ENCODE measurements around the gene GTF3C1.

DNA sequence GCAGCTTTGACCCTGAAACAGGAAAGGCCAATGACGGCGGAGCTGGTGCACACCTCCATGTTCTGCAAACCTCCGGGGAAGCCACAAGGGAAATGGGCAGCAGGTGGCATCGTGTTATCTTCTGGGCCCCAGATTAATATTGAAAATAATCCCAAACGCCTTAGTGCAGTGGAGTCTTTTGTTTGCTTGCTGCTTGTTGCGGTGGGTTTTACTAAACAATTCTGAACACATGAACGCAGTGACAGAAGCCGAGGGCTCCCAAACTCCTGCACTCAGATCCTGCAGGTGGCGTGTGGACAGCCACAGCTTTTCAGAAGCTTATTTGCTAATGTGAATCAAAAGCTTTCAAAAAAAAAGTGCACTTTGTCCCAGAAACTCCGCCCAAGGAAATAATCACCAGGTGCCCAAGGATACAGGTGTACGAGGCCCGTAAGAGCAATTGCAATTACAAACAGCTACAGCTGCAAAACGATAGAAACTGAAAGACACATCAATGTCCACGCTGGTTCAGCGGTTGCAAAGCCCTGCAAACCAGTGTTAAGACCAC, 22.6 kb downstream of the KDM8 start:
- RRBS: no CpG with 5 or more reads among the region's 15 CpGs

DNA sequence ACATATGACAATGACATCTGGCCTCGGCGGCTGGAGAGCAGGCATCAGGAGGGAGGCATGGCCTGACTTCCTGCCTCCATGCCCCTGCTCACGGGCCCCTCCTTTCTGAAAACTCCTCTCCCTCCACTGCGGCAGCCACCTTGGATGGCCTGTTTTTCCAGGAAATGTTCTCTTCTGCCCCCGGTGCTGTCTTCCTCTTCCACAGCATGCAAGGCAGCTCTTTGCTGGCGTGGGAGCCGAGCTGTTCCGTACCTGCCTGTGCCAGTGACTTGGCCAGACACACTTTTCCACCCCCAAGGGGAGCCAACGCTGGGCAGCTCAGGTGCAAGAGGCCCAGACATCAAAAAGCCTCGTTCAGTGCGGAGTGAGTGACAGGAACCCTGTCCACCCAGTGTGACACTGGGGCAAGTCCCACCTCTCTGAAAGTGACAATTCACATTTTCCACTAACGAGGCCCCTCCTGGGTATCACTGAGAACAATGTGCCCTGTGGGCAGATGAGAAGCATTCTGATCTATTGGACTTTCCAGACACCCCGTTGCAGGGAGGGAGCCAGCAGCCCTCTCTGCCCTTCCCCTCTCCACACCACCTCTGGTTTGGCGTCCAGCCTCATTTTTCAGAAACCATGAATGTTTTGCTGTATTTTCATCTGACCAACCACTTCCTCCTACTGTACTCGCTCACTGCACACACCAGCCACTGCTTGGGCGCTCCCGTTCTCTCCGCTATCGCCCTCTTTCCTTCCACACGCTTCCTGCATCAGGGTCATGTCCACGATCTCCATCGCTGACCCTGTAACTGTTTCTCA, 31.1 kb downstream of the NSMCE1 start:
- RRBS: no CpG with 5 or more reads among the region's 22 CpGs

DNA sequence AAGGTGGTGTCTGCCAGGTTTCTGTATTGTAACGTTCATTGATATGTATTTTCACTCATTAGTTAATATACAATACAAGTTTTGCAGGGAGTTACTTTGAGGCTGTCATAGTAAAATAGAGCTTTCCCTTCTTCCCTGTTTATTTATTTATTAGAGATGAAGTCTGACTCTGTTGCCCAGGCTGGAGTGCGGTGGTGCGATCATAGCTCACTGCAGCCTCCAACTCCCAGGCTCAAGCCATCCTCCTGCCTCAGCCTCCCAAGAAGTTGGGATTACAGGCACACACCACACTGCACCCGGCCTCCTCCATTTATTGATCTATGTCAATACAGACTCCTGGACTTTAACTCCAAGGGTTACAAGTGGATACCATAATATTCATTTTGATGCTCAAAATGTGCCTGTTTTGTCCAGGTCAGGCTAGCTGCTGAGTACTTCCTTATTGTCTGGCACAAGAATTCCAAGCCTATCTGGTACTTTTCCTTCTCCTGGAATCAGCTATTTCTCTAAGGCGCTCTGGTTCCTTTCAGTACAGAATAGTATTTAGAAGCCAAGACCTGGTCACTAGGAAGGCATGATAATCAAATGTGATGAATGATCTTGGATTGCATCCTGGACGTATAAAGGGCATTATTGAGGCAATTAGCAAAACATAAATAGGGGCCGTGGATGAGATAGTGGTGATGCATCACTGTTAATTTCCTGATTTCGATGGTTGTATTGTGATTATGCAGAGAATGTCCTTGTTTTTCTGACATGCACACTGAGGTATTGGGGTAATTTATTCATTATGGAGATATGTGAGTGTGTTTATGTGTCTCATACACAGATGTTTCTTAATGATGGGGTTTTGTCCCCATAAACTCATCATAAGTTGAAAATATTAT, 21.7 kb downstream of the IL4R start:
- RRBS: no CpG with 5 or more reads among the region's 8 CpGs

- RRBS: no CpG with 5 or more reads among the region's 9 CpGs
These were observed 26.2 kb downstream of the IL4R start for GRCh38 chr16:27339898-27340503.

DNA sequence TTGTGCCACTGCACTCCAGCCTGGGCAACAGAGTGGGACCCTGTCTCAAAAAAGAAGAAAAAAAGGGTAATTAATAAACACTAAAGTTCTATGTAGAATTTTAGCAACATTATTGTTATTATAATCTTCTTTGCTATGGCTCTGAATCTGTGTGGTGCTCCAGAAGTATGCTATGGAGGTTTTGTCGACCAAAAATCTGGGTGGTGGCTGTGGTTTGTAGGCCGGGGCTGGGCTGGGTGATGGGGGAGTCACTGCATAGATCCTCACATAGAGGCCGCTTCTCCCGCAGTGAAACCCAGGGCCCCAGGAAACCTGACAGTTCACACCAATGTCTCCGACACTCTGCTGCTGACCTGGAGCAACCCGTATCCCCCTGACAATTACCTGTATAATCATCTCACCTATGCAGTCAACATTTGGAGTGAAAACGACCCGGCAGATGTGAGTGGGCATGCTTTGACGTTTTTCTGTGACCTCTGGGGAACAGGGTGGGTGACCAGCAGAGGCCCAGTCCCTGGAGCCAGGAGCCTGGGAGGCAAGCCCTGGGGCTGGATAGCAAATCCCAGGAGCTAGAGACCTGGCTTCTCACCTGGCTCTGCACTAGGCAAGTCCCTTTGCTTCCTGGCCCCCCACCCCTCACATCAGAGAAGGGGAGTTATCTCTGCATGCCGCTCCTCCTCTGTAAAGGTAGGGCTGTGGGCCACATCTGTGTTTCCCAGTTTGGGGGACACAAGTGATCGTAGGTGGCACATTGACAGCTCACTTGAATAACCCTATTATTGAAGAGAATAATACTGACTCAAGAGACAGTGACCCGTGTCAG, 32.6 kb downstream of the IL4R start:
- RRBS: no CpG with 5 or more reads among the region's 12 CpGs

- RRBS: no CpG with 5 or more reads among the region's 11 CpGs
These were observed 38.5 kb downstream of the IL4R start for GRCh38 chr16:27352273-27352635.

DNA sequence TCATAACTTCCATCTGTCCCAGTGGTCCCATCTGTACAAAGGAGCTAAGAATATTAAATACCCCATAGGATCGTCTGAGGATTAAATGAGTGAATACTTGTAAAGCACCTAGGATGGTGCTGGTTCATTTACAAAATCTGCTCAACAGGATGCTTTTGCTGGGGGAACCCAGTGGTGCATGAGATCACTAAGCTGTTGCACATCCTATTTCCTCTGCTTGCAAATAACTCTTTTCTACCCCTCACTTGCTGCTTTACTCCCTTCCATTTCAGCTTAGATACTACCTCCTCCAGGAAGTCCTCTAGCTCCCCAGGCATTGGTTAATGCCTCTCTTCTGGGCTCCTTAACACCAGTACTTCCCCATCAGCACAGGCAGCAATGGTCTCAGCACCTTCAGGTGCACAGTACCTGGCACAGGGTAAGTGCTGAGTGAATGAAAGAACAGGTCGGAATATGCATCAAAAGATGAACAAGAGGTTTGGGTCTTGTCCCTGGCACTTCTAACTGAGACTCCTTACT, 24.3 kb upstream of the IL21R start:
- RRBS: no CpG with 5 or more reads among the region's 2 CpGs

- RRBS: no CpG with 5 or more reads among the region's 15 CpGs
These were observed 831 bp downstream of the IL21R start for GRCh38 chr16:27402760-27403250.

- RRBS: no CpG with 5 or more reads among the region's 16 CpGs
These were observed 1.5 kb downstream of the IL21R start for GRCh38 chr16:27403251-27404007.

DNA sequence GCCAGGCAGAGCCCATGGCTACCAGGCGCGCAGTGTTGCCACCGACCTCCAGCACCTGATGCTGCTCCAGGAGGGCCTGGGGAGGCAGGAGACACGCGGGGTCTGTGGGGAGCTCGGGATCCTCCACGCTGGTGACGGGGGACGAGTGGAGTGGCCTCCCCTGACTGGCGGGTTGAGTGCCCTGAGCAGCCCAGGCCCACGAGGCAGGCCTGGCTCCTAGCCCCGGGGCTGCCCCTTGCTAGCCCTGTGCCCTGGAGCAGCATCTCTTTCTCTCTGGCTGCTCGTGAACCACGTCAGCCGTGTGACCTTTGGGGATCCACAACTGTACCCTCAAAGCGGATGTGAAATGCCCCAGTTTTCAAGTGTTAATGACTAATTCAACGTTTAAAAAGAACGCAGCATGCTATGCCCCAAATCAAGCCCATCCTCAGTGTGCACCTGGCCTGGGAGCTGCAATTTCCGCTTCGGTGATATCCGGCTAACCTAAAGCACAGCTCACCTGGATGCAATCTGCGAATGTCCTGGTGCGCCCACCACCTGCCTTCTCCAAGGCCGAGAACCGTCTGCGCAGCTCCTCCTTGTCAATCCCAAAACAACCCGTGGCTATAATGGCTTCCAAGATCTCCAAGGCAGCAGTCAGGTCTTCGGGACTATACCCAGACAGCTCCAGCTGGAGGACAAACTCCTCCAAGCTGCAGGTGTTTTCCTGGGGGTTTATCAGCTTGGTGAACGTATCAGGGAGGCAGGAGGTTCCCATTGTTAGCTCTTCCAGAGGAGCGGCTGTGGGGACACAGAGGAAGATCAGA, 63.0 kb downstream of the IL21R start:
- RRBS: no CpG with 5 or more reads among the region's 30 CpGs

GRCh38 chr16:27549261-27550251, at the start of gene GTF3C1:
GTF3C1 (minus strand) TSS chr16:27549913.
- RRBS: 3% methylated on average over 53 of the region's 74 CpGs

GRCh38 chr16:28101207-28102020, 37.9 kb upstream of the GSG1L start:
- RRBS: 99% methylated on average over 2 of the region's 17 CpGs

DNA sequence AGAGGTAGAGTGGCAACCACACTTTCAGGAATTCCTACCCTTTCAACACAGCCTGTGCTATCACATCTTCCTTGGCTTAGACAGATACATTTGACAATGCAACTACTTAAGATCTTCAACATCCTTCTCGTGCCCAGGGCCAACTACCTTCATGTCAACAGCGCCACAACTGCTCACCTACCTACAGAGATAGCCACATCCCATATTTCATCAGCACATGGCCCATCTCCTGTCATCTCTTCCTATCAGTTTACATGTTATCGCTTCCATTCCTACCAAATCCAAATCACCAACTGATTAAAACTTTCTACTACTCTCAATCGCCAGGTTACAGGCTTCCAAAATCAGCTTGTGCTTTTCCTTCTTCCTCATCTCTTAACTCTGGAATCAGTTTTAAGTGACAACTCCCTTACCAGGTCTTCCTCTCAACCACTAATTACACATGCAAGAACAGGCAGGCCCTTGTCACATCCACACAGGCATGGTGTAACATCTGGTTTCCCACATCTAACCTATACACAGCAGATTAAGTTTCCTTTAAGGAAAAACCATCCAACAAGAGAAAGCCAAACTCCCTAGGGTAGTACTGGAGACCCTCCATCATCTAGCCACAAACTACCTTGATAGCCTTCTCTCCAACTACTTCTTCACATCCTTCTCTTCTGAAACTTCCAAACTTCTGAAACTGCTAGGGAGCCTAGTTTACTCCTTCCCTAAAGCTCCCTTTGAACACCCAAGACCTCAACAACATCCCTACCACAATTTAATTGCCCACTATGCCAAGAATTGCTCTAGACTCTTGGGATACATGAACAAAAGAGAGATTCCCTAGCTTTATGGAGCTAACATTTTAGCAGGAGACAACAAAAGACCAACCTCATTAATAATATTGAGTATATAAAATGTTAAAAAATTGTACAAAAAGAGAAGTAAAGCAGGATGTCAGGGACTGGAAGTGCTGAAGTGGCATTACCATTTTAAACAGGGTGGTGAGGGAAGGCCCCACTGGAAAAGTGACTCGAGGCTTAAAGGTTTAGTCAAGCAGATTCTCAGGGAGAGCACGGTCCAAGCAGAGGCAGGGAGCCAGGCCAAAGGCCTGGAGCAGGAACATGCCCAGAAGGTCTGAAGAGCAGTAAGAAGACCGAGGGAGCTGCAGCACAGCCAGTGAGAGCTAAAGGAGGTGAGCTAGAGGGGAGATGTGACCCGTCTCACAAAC, 8.0 kb downstream of the XPO6 start:
- RRBS: no CpG with 5 or more reads among the region's 8 CpGs

GRCh38 chr16:28210620-28211689, 810 bp downstream of the XPO6 start:
- RRBS: 2% methylated on average over 21 of the region's 49 CpGs

- RRBS: 88% methylated on average over 2 of the region's 32 CpGs
These were observed 1.9 kb downstream of the APOBR start for GRCh38 chr16:28495982-28497075.

- RRBS: no CpG with 5 or more reads among the region's 6 CpGs
These were observed 5.8 kb downstream of the NUPR1 start for GRCh38 chr16:28532870-28533418.

DNA sequence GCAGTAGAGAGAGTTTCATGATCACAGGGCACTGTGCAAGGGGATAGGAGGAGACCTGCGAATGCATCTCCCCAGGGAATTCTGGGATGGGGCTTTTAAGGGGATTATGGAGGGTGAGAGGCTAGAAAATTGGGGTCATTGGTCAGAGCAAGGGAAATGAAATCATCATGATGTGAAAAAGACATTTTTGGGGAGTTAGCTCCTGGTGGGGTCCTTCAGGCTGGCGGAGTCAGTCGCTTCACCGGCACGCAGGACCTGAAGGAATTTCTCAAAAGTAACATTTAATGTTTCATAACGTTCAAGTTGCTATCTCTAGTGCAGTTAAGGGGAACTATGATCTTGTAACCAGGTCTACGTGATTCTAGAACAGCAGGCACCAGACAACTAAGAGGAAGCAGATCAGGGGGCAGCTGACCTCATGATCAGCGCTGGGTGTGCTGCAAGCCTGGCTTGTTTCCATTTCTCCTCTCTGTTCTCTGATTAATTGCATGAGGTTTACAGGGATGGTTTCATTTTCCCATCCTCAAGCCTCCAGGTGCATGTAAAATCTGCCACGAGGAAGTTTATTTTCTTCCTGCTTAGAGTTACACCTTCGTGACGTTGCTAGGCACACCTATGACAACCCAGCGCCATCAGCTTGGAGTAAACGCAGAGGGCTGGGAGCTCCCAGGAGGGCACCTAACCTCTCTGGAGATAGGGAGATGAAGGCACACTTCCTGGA, 4.2 kb upstream of the NUPR1 start:
- RRBS: no CpG with 5 or more reads among the region's 13 CpGs

DNA sequence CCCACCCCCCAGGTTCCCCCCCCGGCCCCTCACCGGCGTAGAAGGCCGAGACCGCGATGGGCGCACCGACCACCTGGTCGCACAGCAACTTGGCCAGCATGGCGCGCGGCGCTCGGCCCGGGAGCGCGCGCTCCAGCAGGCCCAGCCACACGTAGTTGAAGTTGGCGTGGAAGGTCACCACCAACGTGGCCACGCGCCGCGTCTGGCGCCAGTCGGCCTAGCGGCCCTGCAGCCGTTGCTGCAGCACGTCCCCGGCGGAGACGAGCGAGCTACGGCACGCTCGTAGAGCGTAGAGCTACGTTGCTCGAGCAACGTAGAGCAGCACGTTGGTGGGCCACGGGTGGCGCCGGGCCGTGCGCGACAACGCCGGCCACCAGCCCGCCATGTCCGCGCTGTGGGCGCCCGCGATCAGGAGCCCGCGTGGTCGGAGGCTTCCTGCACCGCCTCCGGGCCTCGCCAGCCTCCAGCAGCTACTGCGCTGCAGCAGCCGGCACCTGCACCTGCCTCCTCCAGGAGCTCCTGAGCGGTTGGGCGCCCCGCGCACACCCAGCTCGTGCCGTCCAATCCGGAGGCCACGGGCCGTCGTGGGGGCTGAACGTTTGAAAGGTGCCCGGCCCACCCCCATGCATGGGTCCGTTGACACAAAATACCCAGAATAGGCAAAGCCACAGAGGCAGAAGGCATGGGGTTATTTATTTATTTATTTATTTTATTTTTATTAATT, 13.4 kb upstream of the SULT1A1 start:
- RRBS: 4% methylated on average over 21 of the region's 77 CpGs

DNA sequence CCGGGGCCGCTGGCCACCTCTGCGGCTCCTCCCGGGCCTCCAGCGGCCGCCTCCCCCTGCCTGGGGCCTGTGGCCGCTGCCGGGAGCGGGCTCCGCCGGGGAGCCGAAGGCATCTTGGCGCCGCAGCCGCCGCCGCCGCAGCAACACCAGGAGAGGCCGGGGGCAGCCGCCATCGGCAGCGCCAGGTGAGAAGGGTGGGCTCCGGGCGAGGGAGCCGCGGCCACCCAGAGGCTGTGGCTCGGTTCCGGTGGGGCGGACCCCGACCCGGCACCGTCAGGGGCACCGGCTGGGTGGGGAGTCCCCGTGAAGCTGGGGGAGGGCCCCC, 537 bp downstream of the ATXN2L start:
- RRBS: 2% methylated on average over 23 of the region's 34 CpGs

- RRBS: no CpG with 5 or more reads among the region's 5 CpGs
These were observed 4.5 kb upstream of the SH2B1 start for GRCh38 chr16:28859137-28859600.